Endothelial cell (in vitro differentiated cells): ENCODE data around the gene DHX29.

GRCh38 chr5:52915244-52915823, 73.8 kb upstream of the ITGA2 start:
- PRO-cap, result no peak

- PRO-cap, result no peak
Observed at GRCh38 chr5:53482243-53482776, 1.9 kb downstream of the FST start.

DNA sequence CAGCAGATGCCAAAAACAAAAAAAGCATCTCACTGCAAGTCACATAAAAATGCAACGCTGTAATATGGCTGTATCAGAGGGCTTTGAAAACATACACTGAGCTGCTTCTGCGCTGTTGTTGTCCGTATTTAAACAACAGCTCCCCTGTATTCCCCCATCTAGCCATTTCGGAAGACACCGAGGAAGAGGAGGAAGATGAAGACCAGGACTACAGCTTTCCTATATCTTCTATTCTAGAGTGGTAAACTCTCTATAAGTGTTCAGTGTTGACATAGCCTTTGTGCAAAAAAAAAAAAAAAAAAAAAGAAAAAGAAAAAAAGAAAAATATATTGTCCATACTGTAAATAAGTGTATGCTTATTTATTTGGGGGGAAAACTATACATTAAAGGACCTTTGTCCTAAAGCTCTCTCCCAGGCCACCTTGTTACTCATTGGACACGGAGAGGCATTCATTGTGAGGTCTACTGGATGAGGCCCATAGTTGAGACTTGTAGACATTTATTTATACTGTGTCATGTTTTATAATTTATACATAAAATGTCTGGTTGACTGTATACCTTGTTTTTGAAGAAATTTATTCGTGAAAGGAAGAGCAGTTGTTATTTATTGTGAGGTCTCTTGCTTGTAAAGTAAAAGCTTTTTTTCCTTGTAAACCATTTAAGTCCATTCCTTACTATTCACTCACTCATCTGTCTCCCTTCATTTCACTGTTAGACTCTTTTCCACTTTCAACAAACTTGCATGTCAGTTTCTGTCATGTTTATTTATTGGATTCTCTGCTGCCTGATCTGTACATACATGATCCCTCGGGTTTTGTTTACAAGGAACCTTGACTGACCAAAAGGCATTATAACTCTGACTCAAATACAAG, 5.6 kb downstream of the FST start:
- PRO-cap, result no peak

- PRO-cap, result bidirectional peak, plus-strand start at chr5:53779883, minus-strand start at chr5:53779520
Observed at GRCh38 chr5:53779617-53780180, 219.3 kb downstream of the NDUFS4 start.

DNA sequence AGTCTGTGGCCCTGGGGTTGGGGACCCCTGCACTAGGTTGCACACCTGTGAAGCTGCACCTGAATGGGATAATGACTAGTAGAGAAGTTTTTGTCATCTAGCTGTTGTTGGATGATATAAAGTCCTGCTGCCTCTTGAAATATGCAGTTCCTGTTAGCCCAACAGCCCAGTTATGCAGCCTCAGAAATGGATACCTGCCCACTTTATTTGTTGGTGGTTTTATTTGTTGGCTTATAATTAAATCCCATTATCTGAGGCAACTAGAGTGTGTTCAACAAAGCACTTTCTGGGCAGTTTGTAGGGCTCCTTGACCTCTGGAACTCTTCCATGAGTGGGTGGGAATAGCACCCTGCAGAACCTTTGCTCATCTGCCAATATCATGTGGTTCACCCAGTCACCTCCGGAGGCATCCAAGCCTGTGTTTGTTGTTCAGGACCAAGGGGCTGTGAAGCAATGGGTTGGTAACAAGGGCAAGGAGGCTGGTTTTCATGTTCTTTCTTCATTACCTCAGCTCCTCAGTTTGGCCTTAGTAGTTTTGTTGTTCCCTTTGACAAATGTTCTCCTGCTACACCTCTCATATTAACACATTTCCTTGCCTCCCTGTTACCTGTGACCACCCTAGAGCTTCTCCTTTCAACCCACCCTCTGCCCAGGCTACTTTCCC, 313.9 kb downstream of the NDUFS4 start:
- PRO-cap, result no peak

DNA sequence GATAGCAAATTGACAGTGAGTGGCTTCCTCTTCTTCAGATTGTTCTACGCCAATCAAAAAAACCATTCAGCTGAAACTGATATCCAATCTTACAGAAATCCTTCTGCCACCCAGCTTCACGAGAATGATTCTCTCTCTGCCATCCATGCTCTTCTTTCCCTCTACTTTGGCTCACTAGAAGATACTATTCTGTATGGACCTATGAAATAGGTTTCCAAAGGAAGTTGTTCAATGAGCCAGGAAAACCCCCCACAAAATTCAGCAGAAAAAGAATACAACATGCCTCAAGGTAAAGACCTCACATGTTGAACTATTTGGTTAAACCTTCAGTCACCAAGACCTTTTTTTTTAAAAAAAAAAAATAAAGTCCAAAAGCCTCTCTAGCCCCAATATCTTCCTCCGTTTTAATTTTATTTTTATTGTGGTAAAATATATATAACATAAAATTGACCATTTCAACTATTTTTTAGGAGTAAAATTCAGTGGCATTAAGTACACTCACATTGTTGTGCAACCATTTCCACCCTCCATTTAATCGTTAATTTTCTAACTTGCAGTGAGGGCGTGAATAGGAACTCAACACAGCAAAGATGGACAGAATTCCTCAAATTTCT, 366.3 kb downstream of the NDUFS4 start:
- PRO-cap, result no peak

GRCh38 chr5:54003986-54004315, 306.4 kb downstream of the ARL15 start:
- PRO-cap, result no peak

- PRO-cap, result no peak
Observed at GRCh38 chr5:54220566-54220963, 89.8 kb downstream of the ARL15 start.

DNA sequence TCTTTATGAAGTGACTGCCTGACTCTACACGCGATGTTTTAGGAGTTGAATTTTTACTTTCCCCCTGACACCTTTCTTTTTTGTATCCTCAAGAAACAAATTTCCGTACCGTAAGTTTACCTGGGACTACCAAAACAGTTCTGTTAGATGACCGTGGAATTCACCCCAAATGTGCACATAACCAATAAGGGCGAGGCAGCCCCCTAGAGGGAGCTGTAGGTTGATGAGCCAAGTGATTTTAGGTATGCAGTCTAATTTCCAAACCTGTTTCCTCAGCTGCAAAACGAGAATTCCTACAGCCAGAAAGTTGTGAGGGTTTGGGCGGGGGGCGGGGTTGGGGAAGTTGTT, 1.4 kb upstream of the ARL15 start:
- PRO-cap, result no peak

GRCh38 chr5:54325516-54326273, 15.3 kb upstream of the ARL15 start:
- PRO-cap, result no peak

DNA sequence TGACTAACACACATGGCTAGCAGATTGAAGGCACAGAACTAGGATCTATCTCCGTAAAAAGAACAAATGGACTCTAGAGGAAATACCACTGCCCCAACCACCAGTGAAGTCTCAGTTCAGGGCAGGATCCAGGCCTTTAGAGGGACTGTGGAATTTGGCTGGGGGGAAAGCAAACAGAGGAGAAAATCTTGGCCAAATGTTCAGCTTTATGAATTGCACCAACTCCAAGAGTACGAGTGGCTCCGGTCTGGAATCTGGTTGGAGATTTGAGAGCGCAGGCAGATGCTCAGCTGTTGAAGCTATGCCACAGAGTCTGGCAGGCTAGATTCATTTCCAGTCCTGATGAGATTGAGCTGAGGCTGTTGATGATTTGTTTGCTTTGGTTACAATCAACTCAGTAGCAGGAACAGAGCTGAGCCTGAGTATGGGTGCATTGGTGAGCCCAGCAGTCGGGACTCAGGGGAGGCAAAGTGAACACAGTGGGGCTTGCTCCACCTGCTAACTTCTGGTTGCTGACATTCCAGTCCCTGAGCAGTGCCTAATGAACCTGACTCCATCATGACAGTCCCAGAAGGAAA, 9.1 kb upstream of the HSPB3 start:
- PRO-cap, result no peak

DNA sequence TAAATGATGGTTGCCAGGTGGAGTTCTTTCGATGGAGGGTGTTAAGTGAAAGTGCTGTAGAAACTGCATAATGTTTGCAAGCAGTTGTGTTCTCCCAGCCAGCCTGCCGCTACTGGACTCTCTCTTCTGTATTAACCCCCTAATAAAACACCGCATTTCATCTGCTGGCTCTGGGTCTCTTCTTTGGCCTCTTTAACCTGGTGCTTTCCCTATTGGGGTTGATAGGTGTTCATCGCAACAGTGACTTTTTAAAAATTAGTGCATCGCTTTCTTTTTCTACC, 3.4 kb downstream of the HSPB3 start:
- PRO-cap, result no peak

GRCh38 chr5:54469645-54470116, 14.2 kb downstream of the HSPB3 start:
- PRO-cap, result no peak

- PRO-cap, result no peak
Observed at GRCh38 chr5:54520989-54521351, 3.4 kb downstream of the SNX18 start.

- PRO-cap, result no peak
Observed at GRCh38 chr5:54742207-54742953, 224.8 kb downstream of the SNX18 start.

GRCh38 chr5:54774510-54774724, 211.0 kb downstream of the ESM1 start:
- PRO-cap, result no peak

DNA sequence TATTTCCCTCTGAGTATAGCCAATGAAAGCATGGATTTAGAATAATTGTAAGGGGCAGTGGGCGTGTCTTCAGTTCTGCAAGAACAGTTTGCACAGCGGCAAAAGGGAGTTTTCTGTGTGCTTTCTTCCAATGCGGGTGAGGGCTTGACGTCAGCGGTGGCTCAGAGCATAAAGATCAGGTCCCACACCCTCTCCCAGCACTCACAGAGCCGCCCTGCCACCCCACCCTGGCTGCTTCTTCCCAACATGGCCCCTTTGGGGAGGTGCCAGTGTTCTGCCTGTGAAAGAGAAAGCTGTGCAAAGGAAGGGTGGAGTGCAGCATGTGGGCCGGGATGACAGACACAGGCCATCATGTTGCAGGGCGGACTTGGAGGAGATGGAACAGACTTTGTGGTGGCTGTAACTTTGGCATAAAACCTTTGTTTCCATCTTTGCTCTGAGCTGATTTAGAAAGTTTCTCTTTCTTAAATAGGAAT, 210.6 kb downstream of the ESM1 start:
- PRO-cap, result no peak

- PRO-cap, result bidirectional peak, plus-strand start at chr5:55308025, minus-strand start at chr5:55307683
Observed at GRCh38 chr5:55307139-55308208, at the start of gene DHX29. DHX29 (minus strand) TSS chr5:55307694.

DNA sequence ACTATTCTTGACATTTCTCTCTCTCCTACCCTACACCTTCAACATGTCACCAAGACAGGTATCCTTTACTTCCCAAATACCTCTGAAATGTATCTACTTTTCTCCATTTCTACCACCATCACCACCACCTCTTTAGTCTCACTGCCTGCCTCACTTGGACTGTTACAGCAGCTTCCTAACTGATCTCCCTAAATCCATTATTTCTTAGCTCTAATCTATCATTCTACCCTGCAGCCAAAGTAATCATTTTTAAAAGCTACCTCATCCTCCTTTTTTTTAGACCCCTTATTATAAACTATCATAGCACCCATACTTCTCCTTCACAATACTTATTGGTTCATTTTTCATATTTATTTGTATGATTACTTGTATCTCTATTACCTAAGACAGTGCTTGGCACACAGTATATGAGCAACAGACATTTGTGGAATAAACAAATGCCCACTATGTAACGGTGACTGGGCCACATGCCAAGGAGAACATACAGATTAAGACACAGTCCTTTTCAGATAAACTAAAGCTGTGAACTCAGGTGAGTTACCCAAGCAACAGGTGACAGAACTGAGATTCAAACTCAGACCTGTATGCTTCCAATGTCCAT, 18.6 kb downstream of the PLPP1 start:
- PRO-cap, result no peak

DNA sequence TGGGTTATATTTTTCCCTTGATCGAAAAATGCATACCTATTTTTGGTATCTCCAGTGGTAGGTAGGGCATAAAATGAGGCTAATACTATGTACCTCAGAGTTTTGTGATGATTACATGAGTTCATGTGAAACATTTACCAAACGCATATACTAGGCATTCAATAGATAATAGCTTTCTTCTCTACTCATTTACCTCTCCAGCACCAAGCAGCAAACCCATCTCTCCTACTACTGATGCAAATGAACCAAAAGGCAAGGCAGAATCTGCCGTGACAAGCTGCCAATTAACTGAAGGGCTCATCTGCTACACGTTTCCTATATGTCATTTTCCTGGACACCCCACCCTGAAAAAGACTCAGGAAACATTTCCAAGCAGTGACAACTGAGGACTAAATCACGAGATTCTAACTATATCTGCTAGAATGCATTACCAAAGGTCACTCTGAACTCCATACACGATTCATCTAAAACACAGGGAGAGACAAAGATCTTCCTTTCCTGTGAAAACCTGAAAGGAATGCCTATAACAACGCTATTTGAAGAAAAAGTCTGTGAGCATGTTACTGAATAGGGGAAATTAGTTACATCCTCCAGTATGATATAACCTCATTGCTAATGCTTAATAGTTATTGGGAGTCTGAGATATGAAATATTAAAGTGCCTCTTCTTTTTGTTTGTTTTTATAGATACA, 12.9 kb downstream of the PLPP1 start:
- PRO-cap, result no peak